Bronchus fibroblast of lung (primary cell): ENCODE measurements around a stretch of chr16.

- RAMPAGE, long total RNA: no peak
Measured at GRCh38 chr16:85868335-85868938, 30.5 kb upstream of the IRF8 start.

GRCh38 chr16:85897483-85897821 lies 1.5 kb upstream of the IRF8 start:
- RAMPAGE, long total RNA: no peak

DNA sequence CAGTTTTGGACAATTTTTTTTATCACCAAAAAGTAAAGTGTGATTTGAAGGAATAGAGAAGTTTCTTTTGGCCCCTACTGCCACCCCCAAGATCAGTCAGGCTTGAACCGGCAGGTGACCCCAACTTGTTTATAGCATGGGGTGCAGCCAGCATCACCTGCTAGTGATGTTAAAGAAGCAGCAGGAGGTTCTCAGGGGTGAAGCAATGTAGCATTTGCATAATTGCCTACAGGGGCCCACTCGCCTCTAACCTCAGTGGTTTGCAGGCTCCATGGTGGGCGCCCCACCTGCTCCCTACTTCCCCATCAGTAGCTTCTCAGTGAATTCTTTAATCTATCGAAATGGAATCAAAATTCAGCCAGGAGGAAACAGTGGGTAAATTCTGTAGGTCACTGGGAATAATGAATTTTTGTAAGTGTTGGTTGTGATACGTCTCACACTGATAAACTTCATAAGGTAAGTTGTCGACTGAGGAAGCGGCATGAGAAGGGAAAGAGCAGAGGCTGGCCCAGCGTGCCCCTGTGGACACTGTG lies 11.6 kb downstream of the IRF8 start:
- RAMPAGE, long total RNA: no peak

DNA sequence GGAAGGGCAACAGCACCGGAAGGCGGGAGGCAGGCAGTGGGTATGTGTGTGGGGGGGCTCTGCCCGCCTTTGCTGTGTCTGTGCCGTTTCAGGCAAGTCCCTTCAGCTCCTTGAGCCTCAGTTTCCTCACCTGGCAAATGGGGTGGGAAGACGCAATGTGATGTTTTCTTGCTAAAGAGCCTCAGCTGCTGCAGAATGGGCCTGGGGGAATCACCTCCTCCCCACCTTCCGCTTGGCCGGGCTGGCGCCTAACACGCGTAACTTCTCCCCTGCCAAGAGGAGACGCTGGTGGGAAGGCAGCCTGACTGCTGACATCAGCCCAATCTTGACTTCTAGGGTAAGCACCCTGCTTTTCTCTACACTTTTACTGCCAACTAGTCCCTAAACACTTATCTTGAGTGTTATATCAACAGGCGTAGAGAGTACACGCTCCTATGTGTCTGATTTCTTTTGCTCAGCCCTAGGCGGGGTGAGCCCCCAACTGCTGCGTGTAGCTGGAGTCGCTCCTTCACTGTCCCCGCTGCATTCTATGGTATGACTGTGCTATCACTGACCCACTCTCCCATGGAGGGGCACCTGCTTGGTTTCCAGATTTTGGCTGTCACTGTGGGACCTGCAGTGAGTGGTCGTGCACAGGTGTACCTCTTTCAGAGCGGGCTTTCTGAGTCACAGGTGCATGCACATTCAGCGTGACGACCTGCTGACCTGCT lies 33.1 kb downstream of the IRF8 start:
- RAMPAGE, long total RNA: no peak

DNA sequence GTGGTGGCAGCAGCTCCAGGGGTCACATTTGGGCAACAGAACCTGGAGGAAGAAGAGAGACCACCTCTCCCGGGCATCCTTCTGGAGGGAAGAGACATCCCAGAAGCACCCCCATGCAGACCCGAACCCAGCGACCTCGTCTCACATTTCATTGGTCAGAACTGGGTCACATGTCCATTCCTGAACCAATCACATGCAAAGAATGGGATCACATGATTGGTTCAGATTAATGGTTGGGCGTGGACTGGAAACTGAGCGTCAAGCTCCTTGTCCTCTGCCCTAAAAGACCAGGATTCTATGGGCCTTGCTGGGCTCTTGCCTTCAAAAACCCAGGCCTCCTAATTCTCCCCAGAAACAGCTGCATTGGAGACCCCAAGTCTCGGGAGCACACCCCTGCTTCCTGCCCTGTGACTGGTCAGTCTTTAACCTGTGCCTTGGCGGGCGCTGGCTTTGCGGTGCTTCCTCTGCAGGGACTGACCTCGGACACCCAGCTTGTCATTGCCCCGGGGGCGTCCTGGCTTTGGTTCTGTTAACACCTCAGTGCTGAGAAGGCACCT lies 63.3 kb downstream of the IRF8 start:
- RAMPAGE, long total RNA: no peak

DNA sequence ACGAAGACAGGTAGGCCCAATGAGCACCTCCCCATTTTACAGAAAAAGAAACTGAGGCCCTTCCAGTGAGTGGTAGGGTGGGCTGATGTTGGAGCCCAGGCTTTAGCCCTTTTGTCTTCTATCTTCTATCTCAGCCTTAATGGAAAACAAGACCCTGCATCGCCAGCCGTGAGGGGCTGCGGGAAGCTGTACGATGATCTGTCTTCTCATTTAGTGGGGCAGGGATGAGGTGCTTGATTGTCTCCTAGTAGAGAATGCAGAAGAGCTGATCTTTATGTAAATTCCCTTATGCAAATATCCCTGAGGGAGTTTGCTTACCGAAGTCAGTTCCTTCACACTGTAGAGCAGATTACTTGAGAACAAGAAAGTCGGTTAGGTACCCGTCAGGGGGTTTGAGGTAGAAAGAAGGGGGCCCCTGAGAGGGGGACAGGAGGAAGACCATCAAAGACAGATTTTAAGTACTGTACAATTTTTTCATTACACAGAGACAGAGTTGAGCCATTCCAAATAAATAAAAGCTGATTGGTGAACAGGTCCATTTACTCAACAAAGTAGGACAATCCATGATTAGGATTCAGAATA lies 66.2 kb downstream of the IRF8 start:
- RAMPAGE, long total RNA: no peak

DNA sequence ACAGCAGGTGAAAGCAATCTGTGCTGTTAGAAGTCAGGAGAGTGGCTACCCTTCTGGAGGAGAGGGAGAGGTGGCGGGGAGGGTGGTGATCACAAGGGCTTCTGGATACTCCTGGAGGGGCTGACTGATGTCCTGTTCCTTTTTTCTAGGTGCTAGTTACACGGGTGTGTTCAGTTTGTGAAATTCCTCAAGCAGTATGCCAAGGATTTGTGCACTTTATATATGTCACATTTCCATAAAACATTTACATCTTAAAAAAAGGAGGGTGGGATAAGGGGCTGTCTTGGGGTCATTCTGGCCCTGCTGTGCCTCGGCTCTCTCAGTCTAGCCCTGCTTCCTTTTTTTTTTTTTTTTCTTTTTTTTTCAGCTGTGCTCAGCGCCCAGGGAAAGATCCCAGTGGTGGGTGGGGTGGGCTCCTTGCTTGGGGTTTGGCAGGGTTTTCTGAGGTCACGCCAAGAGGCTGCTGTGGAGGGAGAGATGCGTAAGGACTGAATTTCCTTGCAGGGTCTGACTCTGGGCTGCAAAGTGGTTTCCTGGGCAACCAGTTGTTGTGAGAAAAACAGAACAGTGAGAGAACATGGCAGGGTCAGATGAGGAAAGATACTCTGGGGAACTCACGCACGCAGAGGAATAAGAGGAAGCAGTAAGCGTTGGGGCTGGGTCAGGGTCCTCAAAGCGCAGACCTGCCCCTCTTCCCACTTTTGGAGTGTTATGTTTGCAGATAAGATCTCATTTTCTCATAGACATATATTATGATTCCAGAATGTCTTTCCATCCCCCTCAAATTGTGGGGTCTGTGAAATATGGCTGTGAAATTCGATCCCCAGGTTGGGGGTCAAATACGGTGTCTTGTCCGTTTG lies 119.4 kb downstream of the IRF8 start:
- RAMPAGE, long total RNA: no peak

DNA sequence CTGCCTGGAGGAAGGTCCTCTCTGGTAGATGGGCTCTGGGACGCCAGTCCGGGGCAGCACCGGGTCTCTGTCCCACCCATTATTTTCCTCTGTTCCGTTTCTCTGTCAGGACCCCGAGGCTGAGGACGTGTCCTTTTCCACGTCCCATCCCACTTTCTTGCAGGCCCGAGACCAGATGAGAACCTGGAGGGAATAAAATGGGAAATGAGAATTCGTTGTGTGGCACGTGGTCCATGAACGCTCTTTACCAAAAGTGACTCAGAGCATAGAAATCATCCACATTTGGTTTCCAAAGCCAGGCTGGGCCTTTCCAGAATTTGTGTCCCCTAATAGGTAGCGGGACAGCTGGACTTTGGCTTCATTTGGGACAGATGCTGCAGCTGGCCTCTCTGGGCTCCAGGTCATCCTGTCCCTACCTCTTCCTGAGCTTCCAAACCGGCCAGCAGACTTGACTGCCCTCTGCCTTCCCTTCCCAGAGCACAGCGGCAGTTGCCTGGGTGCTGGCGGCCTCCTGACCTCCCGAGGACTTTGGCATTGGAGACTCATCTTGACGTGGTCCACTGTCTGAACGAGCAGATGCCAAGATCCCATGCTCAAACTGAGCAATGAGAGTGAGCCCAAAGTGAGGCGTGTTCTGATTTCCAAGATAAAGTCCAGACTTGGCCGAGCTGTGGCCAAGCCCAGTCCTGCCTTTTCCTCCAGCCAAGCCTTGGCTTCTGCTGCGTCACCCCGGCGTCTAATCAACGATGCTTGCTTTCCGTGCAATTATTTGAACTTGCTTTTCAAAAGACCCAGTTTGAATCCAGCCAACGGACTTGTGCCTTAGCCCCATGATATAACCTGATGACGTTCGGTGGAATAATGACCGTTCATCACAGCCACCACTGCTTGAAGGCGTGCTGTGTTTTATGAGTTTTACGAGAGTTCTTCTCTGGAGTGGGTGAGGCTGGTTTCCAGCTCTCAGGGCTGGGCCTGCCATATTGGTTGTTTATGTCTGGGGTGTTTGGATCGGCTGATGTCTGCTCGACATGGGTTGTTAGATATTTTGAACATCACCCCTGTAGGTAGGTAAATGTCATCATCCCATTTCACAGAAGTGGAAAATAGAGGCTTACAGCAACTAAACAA lies 179.1 kb downstream of the IRF8 start:
- RAMPAGE, long total RNA: no peak

- RAMPAGE, long total RNA: no peak
Measured at GRCh38 chr16:86240747-86240946, 269.7 kb upstream of the FOXF1 start.

DNA sequence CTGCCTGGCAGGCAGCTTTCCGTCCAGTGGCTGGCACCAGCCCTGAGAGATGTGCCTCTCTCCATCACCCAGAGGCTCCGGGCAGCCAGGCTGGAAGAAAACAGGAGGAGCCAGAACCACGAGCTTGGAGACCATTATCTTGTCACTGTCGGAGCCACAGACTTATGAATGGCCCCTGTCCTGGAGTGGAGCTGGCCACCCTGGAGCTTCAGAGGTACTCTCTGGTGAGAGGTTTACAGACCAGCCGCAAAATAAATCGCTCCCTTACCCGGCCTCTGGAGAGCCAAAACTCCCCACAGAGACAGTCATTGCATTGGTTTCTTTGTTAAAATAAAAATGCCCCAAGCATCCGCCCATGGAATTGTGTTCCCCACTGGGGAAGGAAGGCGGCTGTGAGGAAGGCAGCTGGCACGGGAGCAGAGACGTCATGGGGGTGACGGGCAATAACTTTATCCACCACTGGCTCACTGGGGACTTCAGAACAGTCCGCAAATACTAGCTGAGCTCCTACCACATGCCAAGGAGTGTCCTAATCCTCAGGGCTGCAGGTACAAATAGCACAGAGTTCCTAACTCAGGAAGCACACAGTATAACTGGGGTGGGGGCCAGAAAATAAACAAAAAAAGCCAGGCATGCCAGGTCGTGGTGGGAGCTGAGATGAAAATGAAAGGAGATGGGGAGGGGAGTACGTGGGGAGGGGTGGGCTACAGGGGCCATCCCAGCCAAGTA lies 266.2 kb upstream of the FOXF1 start:
- RAMPAGE, long total RNA: no peak

DNA sequence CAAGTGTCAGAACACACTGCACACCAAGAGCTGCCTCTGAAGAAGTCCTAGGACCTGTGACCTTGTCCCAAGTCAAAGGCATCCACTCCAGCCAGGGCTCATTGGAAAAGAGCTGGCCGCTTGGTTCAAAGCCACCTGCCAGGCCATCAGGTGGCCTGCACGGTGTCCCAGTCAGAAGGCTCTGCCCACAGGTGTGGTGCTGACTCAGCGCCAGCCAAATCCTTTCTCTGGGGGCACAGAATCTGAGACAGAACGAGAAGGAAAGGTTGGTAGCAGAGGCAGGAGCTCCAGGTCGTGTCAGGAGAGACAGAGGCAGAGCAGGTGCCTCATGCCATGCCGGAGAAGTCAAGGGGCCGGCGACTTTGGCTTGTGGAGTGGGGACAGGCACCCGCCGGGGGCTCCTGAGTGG lies 128.3 kb upstream of the FOXF1 start:
- RAMPAGE, long total RNA: no peak

DNA sequence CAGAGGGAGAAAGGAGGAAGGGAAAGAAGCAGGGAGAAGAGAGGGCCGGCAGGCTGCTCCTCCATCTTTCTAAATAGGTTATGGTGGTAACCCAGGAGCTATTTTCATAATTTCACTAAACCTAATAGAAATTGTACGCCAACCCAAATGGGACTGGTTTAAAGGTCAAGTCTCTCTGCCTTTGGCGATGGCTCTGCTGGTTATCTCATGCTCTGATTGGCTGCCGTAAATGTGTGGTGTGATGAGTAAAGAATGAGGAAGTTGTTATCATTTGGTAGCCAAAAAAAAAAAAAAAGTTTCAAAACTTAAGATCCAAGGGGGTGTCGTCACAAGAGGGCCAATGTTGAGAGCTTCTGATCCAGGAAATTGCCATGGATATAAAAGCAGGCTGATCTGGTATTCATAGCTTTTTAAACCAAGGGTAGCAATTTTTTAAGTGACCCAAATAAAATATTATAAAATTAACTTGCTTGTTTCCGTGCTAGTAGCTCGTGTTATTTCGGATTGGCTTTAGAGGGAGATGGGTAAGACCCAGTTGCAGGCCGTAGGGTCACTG lies 126.5 kb upstream of the FOXF1 start:
- RAMPAGE, long total RNA: no peak

DNA sequence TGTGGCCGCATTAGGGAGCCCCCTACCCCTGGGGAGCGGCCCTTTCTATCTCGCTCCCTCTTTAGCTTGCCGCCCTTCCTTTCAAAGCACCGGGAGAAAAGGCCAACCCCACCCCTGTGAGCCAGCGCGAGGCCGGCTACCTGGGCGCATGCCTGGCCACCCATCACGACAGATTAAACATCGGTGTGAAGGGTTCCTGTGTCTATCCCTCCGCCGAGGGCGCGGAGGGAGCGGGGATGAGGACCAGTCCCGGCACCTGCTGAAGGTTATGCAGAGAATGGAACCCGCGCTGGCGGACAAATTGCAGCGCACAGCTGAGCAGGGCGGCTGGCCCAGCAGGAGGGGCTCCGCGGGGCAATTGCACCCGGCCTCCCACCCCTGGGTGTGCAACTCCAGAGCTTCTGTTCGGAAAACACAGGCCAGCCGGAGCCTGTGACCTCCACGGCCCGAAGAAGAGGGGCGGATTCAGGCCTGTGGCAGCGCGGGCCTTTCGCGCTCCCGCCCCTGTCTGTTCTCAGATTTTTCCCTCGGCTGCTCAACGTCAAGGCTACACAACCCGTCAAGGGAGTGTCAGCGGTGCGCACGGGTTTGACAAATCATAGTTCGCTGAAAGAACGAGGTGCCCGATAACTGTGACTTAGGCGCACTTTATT lies 15.4 kb upstream of the FOXF1 start:
- RAMPAGE, long total RNA: no peak

DNA sequence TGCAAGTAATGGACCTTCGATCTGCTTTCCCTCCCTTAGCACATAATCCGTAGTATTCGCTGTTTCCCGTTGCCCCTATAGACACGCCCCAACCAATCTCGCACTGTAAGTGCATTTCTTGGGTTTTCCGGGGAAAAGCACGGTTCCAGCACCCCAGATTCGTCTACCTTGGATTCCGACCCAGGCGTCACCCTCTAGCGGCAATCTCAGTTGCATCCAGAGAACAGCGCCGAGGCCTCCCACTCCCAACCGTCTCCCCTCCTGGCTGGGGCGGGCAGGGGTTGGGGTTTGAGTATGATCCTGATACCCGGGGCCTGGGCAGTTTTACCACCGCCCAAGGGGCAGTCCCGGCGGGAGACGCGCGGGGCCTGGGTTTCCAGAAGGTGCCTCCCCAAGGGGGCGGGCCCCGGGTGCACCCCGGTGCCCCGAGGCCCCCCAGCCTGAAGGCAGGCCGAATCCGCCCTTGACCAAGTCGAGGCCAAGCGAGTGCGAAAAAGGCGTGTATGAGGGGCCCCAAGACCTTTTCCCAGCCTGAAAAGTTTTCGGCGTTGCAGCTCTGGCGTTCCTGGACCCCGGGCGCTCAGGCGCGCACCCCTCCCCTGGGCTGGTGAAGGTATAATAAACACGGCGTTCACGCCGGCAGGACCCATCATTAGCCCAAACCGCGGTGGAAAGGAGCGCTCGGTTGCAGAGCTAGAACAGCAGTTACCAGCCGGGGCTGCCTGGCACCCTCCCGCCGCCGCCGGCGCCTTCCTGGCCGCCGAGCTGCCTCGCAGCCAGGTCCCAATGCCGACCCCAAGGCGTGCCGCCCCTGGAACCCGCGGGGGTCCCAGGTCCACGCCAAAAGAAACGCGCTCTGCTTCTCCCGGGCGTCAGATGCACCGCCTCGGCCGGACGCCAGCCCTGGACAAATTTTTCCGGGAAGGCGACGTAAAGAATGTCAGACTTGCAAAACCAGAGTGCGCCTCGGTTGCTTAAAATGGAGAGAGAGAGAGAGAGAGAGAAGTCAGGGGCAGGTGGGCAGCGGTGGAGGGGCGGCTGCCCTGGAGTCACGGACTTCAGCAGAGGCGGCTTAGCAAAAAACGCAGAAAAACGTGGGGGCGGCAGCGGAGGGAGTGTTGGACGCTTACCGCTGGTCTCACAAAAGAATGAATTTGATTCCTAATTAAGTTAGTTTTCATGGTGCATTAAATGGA lies 11.7 kb upstream of the FOXF1 start:
- RAMPAGE, long total RNA: no peak

- RAMPAGE, long total RNA: no peak
Measured at GRCh38 chr16:86501565-86502020, 8.7 kb upstream of the FOXF1 start.

DNA sequence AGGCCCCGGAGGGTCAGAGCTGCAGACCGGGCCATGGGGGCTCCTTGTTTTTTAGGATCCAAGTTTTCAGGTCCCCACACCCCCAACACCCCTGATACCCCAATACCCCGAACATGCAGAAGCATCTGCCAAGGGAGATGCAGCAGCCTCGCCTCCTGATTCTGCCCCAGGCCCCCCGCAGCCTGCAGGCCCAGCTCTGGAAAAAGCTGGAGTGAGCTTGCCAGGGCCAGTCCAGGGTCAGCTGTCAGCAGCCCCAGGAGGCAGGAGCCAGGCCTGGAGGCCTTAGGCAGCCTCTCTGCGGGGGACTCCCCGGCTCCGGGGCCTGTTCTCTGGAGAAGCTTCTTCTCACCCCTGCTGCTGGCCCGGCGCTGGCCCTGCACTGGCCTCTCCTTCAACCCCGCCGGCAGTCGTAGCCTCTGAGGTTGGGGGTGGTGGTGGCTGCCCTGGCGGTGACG lies 1.8 kb downstream of the FOXF1 start:
- RAMPAGE, long total RNA: no peak

- RAMPAGE, long total RNA: no peak
Measured at GRCh38 chr16:86516551-86517314, 6.4 kb downstream of the FOXF1 start.

- RAMPAGE, long total RNA: no peak
Measured at GRCh38 chr16:86531140-86531967, 21.0 kb downstream of the FOXF1 start.

DNA sequence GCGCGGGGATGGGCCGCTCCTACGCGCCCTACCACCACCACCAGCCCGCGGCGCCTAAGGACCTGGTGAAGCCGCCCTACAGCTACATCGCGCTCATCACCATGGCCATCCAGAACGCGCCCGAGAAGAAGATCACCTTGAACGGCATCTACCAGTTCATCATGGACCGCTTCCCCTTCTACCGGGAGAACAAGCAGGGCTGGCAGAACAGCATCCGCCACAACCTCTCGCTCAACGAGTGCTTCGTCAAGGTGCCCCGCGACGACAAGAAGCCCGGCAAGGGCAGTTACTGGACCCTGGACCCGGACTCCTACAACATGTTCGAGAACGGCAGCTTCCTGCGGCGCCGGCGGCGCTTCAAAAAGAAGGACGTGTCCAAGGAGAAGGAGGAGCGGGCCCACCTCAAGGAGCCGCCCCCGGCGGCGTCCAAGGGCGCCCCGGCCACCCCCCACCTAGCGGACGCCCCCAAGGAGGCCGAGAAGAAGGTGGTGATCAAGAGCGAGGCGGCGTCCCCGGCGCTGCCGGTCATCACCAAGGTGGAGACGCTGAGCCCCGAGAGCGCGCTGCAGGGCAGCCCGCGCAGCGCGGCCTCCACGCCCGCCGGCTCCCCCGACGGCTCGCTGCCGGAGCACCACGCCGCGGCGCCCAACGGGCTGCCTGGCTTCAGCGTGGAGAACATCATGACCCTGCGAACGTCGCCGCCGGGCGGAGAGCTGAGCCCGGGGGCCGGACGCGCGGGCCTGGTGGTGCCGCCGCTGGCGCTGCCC lies 1.0 kb downstream of the FOXC2 start:
- RAMPAGE, long total RNA: no peak

DNA sequence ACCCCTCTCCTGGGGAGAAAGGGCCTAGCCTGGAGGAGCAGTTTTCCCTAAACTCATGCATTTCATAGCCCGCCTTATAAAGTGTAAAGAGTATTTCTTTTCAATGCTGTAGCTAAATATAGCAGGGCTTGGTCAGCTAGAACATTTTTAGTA lies 7.8 kb downstream of the FOXL1 start:
- RAMPAGE, long total RNA: no peak